SK-N-SH (cell line): ENCODE measurements around a stretch of chr16.

DNA sequence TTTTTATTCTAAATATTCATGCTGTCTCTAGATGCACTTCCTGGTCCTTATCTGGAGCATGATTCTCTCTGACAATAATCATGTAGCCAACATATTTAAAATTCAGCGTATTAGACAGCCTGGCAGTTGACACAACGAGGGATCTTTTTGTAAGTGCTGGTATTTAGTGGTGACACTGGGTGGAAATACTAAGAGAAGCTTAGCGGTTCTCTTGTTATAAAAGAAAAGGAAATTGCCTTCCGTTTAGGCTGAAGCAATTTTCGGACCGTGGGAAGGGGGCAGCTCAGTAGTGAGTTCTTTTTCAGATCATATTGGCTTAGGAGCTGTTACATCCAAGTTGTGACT, 295.5 kb downstream of the IRF8 start:
- RRBS: no CpG with 5 or more reads among the region's 6 CpGs
CAGE:
- cytosol, long polyA plus RNA: no peak
- long polyA plus RNA: no peak
- nucleus, long polyA plus RNA: no peak

DNA sequence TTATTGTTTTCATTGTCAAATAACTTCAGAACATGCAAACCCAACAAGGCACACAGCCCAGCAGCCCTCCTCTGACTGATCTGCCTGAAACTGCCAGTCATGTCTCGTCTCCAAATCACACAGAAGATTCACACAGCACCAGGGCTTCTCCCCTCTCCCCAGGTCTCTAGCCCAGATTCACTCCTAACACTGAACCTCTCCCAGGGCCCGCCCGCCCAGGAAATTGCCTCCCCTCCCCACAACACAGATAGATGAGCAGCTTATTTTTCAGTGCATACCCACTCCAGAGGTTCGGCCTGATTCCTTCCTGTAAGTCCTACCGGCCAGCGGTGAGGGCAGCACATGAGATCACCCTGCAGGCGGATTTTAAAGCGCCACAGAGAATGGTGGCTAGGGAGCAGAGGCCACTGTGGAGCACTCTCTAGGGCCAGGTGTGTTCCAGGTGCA, 301.7 kb downstream of the IRF8 start:
- RRBS: no CpG with 5 or more reads among the region's 8 CpGs
CAGE:
- cytosol, long polyA plus RNA: no peak
- long polyA plus RNA: no peak
- nucleus, long polyA plus RNA: no peak

DNA sequence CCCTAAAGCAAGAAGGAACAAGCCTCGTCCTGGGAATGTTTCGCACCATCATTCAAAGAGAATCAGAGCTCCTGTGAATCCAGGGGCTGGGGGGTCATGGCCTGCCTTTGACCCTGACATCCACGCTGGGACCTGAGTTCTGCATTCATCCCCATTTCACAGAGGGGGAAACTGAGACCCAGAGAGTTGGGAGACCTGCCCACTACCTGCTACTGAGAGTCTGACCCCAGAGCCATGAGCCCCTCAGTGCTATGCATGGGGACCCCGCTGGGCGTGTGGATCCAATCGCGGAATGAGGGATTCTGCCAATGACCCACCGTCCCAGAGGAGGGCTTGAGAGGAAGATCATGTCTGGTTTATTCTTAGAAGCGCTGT, 187.2 kb upstream of the FOXF1 start:
- RRBS: no CpG with 5 or more reads among the region's 9 CpGs
CAGE:
- cytosol, long polyA plus RNA: no peak
- long polyA plus RNA: no peak
- nucleus, long polyA plus RNA: no peak

DNA sequence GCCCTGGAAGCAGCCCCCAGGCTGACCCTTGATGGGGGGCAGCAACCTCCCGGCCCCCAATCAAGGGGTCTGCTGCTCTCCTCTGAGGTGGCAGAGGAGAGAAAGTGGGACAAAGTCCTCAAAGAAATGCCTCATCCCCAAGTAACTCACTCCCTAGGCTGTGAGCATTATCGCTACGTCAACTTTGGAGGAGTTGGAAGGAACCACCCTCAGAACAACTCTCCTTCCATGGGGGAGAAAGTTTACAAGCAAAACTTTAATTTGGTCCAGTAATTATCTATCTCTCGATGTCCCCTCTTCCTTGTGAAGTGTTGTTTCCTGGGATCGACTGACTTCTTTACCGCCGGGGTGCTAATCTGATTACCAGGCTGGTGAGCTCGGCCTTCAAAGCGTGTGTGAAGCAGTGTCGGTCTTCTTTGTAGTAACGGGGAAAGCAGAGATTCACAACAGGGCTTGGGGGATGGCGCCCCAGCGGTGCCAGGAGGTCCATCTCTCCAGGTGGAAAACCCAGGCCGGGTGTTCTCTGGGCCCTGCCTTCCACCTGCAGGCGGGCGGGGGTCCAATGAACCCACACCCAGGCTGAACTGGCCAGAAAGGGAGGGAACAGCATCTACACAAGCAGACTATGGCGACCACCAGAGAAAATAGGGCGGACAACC, 14.6 kb upstream of the FOXF1 start:
- RRBS: no CpG with 5 or more reads among the region's 18 CpGs
CAGE:
- cytosol, long polyA plus RNA: no peak
- long polyA plus RNA: no peak
- nucleus, long polyA plus RNA: no peak

DNA sequence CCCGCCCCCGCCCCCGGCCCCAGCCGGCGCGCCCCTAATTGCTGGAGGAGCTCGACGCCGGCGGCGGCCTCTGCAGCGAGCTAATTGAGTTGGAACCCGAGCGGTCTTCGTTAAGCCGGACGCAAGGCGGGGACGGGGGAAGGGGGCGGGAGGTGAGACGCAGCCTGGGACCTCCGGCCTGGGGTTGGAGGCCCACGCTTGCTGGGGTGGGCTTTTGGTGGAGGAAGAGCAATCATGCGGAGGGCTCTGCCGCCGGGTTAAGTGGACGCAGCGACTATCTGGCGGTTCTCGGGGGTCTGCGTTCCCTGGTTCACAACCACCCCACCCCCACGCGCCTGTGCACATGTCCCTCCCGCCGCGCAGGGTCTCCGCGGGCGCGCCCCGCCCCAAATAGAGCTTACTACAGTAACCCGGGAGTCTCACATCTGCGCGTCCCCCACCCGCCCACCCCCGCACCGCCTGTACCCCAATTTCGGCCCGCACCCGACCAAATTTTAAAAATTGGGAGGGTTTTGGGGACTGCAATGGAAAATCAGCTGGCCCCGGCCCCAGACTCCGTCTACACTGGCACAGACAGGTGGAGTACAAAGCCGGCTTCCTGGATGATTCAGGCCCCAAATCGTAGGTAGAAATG, 12.6 kb upstream of the FOXF1 start:
- RRBS: 6% methylated on average over 22 of the region's 54 CpGs
CAGE:
- cytosol, long polyA plus RNA: no peak
- long polyA plus RNA: no peak
- nucleus, long polyA plus RNA: no peak

DNA sequence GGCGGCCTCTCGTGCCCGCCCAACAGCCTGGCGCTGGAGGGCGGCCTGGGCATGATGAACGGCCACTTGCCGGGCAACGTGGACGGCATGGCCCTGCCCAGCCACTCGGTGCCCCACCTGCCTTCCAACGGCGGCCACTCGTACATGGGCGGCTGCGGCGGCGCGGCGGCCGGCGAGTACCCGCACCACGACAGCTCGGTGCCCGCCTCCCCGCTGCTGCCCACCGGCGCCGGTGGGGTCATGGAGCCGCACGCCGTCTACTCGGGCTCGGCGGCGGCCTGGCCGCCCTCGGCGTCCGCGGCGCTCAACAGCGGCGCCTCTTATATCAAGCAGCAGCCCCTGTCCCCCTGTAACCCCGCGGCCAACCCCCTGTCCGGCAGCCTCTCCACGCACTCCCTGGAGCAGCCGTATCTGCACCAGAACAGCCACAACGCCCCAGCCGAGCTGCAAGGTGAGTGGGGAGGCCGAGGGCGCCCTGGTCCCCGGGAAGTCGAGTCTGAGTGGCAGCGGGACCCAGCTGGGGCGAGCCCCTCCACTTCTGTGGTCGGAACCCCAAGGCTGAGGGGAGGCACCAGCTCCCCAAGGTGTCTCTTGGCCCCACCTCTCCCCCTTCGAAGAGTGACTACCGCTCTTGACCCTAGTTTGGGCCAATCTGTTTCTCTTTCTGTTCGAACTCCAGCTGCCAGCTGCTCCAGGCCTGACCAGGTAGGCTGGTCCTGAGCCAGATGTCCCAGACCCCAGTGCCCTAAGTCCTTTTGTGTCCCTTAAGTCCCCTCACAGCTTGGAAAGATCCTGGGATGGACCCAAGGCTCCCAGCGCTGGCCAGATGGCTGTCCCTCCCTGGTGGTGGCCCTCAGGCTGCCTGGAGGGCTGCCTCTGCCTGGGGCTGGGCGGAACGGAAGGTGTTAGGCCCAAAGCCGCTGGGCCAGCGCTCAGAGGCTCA, 1.0 kb downstream of the FOXF1 start:
- RRBS: 10% methylated on average over 30 of the region's 66 CpGs
CAGE:
- cytosol, long polyA plus RNA: no peak
- long polyA plus RNA: no peak
- nucleus, long polyA plus RNA: no peak

DNA sequence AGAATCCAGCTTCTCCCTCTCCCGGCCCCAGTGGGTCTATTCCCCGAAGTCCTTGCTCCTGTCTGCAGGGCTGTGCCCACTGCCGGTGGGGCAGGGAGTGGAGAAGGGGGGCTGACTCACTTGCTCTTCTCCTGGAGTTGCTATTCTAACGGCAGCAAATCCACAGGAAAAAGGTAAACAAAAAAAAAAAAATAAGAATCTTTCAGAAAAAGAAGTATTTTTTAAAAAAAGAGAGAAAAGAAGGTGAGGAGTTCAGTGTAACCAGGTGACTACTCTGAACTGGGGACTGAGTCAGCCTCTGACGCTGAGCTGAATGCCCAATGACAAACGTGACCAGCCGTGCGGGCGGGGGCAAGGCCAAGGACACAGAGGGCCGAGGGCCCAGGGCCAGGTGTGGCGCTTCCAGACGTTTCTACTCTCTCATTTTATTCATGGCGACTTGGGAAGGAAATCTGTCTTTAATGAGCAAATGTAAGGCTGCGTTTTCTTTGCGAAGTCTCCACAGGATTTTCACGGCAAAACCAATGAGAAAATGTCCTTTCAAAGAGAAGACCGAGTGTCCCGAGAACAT, 20.2 kb downstream of the FOXF1 start:
- RRBS: 93% methylated on average over 3 of the region's 18 CpGs
CAGE:
- cytosol, long polyA plus RNA: no peak
- long polyA plus RNA: no peak
- nucleus, long polyA plus RNA: no peak

DNA sequence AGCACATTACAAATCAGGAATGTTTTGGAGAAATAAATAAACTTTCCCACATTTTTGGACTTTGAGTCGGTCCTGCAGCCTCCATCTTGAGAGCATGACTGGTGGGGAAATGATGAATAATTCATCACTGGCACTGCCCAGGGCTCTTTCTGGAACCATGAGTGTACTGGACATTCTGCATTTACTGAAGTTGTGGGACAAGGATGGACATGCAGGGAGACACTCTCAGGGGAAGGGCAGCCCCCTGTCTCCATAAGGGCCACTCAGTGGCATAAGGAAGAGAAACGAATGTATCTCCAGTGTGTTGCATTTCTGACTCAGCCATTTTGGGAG, 8.0 kb downstream of the FOXL1 start:
- RRBS: no CpG with 5 or more reads among the region's 2 CpGs
CAGE:
- cytosol, long polyA plus RNA: no peak
- long polyA plus RNA: no peak
- nucleus, long polyA plus RNA: no peak

GRCh38 chr16:86741231-86742177, 163.2 kb downstream of the FOXL1 start:
- RRBS: 6% methylated on average over 5 of the region's 30 CpGs
CAGE:
- cytosol, long polyA plus RNA: no peak
- long polyA plus RNA: no peak
- nucleus, long polyA plus RNA: no peak

- RRBS: no CpG with 5 or more reads among the region's 20 CpGs
CAGE:
- cytosol, long polyA plus RNA: no peak
- long polyA plus RNA: no peak
- nucleus, long polyA plus RNA: no peak
Observed at GRCh38 chr16:87062553-87063255, 254.5 kb downstream of the C16orf95 start.

DNA sequence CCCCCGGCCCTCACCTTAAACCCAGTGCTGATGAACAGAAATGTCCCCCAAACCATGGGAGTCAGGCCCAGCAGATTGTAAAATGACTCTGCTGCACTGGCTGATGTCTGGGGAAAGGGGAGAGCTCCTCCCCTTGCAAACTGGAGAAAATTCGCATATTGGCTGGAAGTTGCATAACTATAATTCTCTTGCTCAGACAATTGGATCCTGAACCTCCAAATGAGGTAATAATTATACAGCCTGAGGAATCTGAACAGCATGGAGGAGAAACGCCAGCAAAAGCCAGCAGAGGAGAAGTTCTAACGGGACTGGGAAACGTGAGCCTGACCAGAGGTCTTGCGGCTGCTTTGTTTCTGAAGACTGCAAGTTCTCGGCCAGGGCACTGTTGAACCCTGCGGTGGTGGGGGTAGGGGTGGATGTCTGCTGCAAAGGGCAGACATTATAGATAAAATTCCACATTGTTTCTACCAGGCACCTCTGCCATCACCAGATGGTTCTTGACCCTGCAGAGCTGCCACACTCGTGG, 109.6 kb downstream of the C16orf95 start:
- RRBS: no CpG with 5 or more reads among the region's 9 CpGs
CAGE:
- cytosol, long polyA plus RNA: no peak
- long polyA plus RNA: no peak
- nucleus, long polyA plus RNA: no peak

GRCh38 chr16:87240470-87241499, 76.4 kb downstream of the C16orf95 start:
- RRBS: no CpG with 5 or more reads among the region's 22 CpGs
CAGE:
- cytosol, long polyA plus RNA: no peak
- long polyA plus RNA: no peak
- nucleus, long polyA plus RNA: no peak

GRCh38 chr16:87305446-87306415, 11.5 kb downstream of the C16orf95 start:
- RRBS: 51% methylated on average over 3 of the region's 35 CpGs
CAGE:
- cytosol, long polyA plus RNA: no peak
- long polyA plus RNA: no peak
- nucleus, long polyA plus RNA: no peak

DNA sequence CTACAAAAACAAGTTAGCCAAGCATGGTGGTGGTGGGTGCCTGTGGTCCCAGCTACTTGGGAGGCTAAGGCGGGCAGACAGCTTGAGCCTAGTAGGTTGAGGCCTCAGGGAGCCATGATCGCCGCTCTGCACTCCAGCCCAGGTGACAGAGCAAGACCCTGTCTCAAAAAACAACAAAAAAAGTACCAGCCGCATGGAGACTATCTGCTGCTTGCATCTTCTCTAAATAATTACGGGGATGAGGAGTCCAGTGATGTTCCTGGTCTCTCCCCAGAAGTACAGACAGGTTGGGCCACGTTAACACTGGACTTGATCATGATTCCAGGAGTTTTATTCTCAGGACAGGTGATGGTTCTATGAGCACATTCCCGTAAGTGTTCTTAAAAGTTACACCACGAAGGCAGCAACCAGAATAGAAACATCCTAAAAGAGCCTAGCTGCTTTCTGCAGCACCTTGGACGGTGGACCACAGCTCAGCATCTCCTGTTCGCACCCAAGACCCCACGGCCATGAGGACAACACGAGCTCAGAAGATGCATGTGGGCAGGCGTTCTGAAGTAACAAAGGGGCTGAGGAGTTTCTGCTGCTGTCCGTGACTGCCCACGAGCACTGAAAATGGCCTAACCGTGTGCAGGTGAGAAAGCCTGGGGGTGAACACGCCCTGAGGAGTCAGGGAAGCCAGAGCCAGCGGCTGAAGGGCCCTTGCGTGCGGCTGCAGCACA, 10.5 kb upstream of the C16orf95 start:
- RRBS: no CpG with 5 or more reads among the region's 20 CpGs
CAGE:
- cytosol, long polyA plus RNA: no peak
- long polyA plus RNA: no peak
- nucleus, long polyA plus RNA: no peak

GRCh38 chr16:87404610-87405230, 12.6 kb downstream of the MAP1LC3B start:
- RRBS: no CpG with 5 or more reads among the region's 11 CpGs
CAGE:
- cytosol, long polyA plus RNA: no peak
- long polyA plus RNA: no peak
- nucleus, long polyA plus RNA: no peak

- RRBS: no CpG with 5 or more reads among the region's 5 CpGs
CAGE:
- cytosol, long polyA plus RNA: no peak
- long polyA plus RNA: no peak
- nucleus, long polyA plus RNA: no peak
Observed at GRCh38 chr16:87456898-87457499, 35.8 kb downstream of the ZCCHC14 start.

- RRBS: no CpG with 5 or more reads among the region's 7 CpGs
CAGE:
- cytosol, long polyA plus RNA: no peak
- long polyA plus RNA: no peak
- nucleus, long polyA plus RNA: no peak
Observed at GRCh38 chr16:87465368-87465886, 27.4 kb downstream of the ZCCHC14 start.

DNA sequence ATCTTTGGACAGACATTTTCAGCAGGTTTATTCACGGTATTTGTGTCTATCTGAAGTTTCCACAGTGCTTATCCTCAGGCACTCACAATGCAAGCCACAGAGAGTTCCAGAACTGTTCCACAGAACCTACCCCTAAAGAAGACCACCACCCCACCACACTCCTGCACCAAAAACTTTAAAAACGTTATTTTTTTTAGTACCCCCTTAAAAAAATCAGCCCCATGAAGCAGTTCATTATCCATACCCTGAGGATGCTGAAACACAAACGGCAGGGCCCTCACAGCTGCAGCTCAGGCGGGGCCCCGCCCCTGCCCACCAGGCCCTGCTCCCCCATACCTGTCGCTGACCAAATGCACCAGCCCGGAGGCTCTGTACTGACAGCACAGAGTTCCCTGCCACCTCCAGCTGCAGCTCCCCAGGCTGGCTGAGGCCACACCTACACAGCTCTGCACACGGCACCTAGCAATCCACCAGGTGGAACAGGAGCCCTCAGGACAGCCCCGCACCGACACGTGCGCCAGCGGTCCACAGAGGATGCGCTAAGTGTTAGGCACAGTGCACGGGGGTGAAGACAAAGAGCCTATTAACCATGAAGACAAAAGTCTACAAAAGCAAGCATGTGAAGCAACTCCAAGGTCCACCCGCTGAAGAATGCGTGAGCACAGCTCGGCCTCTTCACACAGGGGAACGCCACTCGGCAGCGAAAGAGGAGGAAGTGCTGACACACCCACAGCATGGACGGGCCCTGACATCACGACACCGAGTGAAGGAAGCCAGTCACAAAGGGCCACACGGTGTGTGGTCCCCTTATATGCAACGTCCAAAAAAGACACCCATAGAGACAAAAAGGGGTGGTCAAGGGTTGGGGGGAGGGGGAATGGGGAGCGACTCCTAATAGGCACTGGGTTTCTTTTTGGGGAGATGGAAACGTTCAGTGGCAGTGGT, 5.4 kb downstream of the ZCCHC14 start:
- RRBS: no CpG with 5 or more reads among the region's 28 CpGs
CAGE:
- cytosol, long polyA plus RNA: no peak
- long polyA plus RNA: no peak
- nucleus, long polyA plus RNA: no peak

GRCh38 chr16:87517197-87518209, 24.7 kb upstream of the ZCCHC14 start:
- RRBS: 90% methylated on average over 4 of the region's 39 CpGs
CAGE:
- cytosol, long polyA plus RNA: no peak
- long polyA plus RNA: no peak
- nucleus, long polyA plus RNA: no peak

- RRBS: 57% methylated on average over 5 of the region's 43 CpGs
CAGE:
- cytosol, long polyA plus RNA: no peak
- long polyA plus RNA: no peak
- nucleus, long polyA plus RNA: no peak
Observed at GRCh38 chr16:87540958-87541993, 48.5 kb upstream of the ZCCHC14 start.